BJ (cell line): Measurements from ENCODE around the gene EPS8L3.

- CAGE, long polyA plus RNA = no peak
- RRBS = 91% methylated on average over 2 of the region's 7 CpGs
These were observed at the start of gene EPS8L3 for GRCh38 chr1:109763763-109764173. Gene EPS8L3, minus strand, starts transcription at chr1:109763923.

DNA sequence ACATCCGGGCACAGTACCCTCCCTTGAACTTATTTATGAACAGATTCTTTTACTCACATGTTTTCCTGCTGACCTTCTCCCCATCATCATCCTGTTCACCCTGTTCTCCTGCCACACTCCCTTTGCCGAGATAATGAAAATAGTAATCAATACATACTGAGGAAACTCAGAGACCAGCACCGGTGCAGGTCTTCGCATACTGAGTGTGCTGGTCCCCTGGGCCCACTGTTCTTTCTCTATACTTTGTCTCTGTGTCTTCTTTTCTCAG, 3.5 kb upstream of the EPS8L3 start:
- CAGE, long polyA plus RNA = no peak
- RRBS = no CpG with 5 or more reads among the region's 4 CpGs

DNA sequence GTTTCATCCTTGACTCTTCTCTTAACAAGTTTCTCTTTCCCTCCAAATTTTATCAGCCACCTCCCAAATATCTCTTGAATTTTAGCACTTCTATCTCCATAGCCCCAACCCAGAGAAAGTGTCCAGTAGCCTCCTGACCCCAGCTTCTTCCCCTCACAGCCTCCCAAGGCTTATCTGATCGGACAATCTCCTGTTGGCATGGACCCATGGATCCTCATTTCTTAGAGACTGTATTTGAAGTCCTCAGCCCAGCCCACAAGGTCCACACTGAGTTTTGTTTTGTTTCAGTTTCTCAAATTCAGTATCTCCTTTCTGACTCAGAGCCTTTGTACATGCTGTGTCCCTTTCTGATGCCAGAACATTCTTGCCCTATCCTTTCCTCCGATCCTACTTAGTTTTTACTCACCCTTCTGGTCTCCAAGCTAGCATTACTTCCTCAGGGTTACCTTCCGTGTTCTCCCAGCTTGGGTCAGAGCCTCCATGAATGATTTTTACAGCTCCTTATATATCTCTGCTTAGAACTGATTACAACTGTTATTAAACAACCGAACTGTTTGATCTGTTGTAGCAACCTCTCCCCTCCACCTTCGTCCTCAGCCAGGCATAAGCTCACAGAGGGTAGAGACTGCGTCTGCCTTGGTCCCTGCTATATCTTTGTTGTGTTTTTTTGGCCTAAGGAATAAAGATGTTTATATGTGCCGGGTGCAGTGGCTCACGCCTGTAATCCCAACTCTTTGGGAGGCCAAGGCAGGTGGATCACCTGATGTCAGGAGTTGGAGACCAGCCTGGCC, 33.2 kb upstream of the EPS8L3 start:
- CAGE, long polyA plus RNA = no peak
- RRBS = no CpG with 5 or more reads among the region's 8 CpGs

DNA sequence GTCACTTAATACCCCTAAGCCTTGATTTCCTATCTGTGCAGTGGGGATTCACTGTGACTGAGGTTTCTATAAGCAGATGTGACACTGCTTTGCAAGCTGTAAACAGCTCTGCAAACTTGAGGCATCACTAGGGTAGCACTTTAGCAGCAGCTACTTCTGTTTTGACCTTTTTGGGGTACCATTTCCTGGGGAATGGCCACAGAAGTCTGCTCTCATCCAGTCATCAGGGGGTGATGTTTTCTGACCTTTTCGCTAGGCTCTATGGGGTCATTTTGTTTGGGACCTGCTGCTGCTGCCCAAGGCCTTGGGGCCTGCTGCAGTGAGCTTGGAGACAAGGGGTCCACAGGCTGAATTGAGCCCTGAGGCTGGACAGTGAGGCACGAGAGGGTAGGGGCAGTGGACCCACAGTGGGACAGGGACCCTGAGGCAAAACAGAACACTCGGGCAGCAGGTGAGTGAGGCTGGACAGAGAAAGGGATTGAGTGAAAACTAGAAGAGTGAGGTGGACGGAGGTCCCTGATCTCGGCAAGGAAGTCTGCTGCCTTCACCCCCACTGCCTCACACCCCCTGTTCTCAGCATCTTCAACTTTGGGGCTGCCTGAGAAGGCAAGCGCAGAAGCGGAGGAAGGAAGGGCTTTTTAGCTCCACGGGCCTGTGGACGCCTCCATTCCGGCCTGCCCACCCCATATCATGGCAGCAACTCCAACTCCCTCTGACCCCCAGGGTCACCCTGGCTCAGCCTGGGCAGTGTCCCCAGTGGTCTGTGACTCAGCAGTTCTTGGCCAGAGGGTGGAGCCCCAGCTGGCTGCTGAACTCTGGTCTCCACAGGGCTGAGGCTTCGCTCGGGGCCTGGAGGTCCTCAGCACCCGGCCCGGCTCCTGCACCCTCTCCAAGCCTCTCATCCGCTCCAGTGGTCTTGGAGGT, 59.8 kb upstream of the EPS8L3 start:
- CAGE, long polyA plus RNA = no peak
- RRBS = no CpG with 5 or more reads among the region's 15 CpGs

GRCh38 chr1:109913007-109913726, 2.5 kb downstream of the CSF1 start:
- CAGE, long polyA plus RNA = no peak
- RRBS = no CpG with 5 or more reads among the region's 2 CpGs

DNA sequence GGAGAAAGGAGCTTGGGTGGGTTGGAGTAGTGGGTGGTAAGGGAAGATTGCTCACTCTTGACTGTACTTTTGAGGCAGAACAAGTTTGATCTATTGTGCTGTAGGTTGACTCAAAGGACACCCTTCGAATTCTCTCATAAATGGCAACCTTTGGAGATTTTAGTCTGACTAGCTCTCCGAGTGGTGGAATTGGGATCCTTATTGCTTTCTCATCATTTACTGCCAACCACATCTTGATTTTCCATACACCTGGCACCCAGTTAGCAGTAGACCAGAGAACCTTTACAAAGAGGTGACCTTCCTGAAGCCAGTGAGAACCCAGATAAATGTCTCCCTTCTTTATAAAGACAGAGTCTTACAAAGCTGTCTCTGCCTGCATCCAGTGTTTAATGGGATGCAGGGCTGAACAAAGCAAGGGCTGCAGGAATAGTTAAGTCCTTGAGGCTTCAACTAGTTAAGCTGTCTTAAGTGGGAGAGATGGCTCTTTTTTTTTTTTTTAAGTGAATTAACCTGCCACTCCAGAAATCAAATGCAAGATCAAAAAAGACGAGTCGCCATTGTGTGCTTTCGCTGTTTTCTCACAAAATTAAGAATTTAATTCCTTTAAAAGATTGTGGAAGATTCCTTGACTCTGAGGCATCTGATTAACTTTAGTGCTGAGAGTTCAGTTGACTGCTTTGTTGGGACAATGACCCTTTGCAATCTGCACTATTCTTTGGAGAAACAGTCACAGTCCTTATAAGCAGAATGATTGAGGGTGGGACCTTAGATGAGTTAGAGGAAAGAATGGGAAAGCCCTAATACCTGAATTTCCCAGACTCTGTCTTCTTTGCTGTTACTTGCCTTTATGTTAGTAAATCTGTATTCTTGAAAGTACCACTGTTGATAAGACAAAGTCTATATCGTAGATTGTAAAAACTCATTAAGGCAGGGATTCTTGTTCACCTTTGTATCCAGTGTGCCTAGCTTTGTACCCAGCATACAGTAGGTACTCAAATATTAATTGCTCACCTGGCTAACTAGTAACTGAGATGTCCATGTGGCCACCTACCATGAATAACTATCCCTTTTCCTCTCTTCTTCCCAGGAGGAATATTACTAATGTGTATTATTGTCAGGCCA, 1.6 kb downstream of the AHCYL1 start:
- CAGE, long polyA plus RNA = no peak
- RRBS = no CpG with 5 or more reads among the region's 6 CpGs

DNA sequence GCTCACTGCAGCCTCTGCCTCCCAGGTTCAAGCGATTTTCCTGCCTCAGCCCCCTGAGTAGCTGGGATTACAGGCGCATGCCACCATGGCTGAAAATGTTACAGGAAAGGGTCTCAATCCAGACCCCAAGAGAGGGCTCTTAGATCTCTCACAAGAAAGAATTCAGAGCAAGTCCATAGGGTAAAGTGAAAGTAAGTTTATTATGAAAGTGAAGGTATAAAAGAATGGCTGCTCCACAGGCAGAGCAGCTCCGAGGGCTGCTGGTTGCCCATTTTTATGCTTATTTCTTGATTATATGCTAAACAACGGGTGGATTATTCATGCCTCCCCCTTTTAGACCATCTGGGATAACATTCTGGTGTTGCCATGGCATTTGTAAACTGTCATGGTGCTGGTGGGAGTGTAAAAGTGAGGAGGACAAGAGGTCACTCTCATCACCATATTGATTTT, 3.4 kb upstream of the STRIP1 start:
- CAGE, long polyA plus RNA = no peak
- RRBS = no CpG with 5 or more reads among the region's 4 CpGs

- CAGE, long polyA plus RNA = no peak
- RRBS = 1% methylated on average over 8 of the region's 44 CpGs
These were observed 521 bp downstream of the STRIP1 start for GRCh38 chr1:110034843-110035447.

GRCh38 chr1:110043565-110044207, 9.3 kb downstream of the STRIP1 start:
- CAGE, long polyA plus RNA = no peak
- RRBS = no CpG with 5 or more reads among the region's 10 CpGs

DNA sequence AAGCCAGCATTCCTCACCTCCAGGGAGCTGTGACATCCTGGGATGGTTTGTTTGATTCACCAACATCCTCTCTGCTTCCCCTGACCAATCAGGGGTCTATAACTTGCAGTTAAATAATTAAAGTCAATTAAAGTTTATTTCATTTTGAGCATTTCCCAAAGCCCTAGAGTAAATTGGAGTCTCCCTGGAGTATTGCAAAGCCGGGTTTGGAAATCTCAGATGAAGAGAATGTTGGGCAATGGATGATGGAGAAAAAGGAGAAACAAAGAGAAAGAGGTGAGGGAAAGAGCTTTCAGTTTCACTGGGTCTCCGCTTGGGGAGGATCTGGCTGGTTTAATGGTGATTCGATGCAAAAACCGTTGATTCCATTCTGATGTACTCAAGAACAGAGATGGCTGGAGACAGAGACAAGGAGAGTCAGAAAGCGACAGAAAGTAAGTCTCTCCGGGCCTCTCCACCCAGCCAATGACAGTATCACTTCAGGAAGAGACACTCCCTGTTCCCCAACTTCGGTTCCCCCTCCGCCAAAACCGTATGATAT, 12.8 kb upstream of the ALX3 start:
- CAGE, long polyA plus RNA = no peak
- RRBS = no CpG with 5 or more reads among the region's 9 CpGs

DNA sequence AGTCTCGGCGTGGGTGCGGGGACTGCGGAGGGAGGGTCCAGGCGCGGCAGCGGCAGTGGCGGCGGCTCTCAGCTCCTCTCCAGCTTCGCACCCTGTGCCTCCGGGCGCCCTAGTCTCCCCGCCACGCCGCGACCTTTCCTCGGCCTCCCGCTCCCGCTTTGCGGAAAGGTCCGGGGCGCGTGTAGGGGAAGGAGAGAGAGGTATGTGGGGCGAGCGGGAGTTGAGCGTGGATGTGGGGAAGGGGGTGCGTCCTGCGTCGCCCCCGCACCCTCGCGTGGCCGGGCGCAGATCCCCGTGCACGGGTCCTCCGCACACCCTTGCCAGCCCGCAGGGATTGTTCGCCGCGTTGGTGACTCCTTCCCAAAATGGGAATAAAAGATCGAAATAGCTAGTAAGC, 13.4 kb upstream of the ALX3 start:
- CAGE, long polyA plus RNA = no peak
- RRBS = 7% methylated on average over 20 of the region's 42 CpGs

DNA sequence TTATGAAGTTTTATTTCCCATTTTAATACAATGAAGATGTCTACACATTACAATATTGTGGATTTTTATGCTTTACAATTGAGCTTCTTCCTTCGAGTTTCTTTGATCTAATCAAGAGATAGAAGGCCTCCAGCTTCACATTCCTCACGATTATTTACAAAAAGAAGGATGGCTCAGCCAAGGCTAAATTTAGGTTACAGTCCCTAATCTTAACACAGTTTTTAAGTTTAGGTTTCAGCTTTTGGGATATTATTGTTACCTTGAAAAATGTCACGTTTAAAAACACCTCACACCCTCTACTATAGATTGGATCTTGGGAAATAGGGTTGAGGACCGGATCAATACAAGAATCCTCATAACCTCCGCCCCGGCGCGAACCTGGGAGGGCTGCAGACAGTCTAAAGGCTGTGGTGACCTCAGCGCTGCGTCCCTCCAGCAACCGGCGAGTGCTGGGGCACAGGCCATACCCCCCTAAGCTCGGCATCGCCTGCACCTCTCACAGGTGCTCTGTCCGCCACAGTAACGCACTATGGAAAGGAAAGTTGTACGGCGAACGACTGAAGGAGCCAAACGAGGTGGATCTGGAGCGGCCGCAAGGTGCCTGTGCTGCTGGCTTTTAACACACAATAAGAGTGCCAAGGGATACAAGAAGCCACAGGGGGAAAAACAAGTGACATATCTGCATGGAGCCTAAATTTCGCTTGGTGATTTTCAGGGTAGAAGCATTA, 1.6 kb upstream of the RBM15 start:
- CAGE, long polyA plus RNA = no peak
- RRBS = 2% methylated on average over 6 of the region's 23 CpGs

DNA sequence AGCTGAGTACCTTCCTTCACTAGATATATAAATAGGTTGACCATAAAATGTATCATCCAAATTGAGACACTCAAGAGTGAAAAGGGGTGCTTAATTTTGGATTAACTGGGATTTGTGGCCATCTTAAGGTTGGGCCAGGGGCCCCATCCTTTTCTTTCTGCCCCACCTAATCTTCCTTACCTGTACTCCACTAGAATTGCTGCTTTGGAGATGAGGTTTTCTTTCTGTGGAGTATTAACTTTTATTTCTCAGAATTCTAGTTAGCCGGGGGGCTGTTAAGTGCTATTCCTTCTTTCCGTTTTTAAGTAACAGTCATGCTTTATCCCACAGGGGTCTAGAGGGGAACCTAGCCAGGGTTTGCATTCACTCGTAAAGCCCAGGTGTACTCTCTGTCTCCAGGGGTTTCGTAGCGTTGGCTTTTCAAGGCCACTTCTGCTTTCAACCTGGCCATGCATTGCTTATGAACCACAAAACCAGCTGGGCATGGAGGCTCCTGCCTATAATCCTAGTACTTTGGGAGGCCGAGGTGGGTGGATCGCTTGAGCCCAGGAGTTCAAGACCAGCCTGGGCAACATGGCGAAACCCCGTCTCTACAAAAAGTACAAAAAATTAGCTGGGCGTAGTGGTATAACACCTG, 6.5 kb downstream of the SLC16A4 start:
- CAGE, long polyA plus RNA = no peak
- RRBS = no CpG with 5 or more reads among the region's 10 CpGs

DNA sequence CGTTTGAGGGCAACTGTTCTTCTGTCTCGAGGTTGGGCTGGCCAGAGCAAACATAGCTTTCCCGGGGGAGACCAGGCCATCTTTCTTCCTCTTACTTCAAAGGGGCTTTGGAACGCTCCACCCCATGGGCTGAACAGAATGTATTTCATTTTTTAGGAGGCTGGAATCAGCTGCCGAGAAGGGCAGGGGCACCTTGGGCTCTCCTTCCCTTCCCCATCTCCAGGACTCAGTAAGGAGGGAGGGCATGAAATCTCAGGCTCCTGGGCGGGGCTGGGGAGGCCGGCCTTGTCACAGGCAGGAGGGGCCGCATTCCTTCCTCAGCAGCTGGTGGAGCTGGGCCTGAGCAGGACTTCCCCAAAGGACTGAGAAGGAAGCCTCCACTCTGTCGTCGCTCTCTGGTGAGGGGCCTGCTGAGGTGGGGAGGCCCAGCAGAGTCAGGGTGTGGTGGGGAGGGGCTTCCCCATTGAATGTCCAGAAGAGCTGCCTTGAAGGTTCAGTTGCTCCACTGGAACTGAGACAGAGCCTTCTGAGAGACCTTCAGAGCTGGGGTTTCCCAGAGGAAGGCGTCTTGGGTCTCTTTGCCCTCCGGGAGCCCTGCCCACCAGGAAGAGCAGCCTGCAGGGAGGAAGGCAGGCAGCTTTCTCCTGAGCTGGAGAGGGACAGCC, 11.0 kb downstream of the KCNA10 start:
- CAGE, long polyA plus RNA = no peak
- RRBS = no CpG with 5 or more reads among the region's 12 CpGs

GRCh38 chr1:110555224-110555717, 36.3 kb upstream of the KCNA10 start:
- CAGE, long polyA plus RNA = no peak
- RRBS = 4% methylated on average over 8 of the region's 38 CpGs

GRCh38 chr1:110631131-110631865, 25.1 kb upstream of the KCNA2 start:
- CAGE, long polyA plus RNA = no peak
- RRBS = no CpG with 5 or more reads among the region's 11 CpGs

DNA sequence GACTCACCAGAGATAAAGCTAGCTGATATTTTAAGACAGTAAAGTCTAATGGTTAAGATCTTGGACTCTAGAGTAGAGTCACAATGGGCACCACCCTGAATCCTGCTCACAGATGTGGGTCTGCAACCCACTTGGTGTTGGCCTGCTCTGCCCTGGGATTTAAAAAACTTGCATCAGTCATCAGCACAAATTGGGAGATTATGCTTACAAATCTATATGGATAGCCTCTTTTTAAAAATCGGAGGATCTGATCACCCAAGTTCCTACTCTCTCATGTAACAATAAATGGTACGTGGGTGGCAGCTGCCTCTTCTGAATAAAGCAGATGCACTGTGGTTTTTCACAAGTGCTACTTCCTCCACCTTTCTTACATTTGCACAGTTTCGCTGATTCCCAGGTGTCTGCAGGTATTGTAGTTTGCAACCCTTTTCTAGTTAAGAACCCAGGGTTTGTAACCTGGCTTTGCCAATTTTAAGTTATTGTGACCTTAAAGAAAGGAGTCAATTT, 29.9 kb upstream of the KCNA2 start:
- CAGE, long polyA plus RNA = no peak
- RRBS = no CpG with 5 or more reads among the region's 3 CpGs

GRCh38 chr1:110671807-110672594, 2.7 kb downstream of the KCNA3 start:
- CAGE, long polyA plus RNA = no peak
- RRBS = no CpG with 5 or more reads among the region's 8 CpGs

DNA sequence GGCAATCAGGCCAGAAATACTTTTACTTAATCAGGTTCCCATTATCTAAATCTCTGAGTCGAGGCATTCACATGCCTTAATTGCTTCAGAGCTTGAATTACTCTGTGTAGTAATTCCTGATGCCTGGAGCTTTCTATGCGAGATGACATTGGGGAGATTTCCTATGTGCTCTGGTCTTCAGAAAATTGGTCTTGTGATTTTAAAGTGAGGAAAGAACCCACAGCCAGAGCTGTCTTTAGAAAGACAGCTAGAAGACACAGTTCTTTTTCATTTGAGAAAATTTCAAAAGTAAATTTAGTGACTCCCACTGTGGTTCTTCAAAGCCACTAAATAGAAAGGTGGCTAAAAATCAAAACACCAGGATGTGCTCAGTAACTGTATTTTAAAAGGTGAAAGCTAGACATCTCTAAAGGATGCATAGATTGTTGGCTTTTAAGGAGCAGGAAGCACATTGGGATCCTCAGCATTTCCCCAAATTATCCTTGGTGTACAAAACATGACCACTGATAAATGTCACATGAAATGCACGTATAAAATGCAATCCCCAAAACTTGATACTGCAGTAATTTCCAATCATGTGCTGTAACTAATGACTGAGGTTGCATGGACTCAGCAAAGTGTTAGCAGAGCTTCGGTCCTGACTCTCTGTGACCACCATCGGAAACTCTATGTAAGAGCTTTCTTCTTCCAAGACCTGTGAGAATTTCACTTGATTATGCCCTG, 634 bp downstream of the CD53 start:
- CAGE, long polyA plus RNA = no peak
- RRBS = no CpG with 5 or more reads among the region's 5 CpGs

DNA sequence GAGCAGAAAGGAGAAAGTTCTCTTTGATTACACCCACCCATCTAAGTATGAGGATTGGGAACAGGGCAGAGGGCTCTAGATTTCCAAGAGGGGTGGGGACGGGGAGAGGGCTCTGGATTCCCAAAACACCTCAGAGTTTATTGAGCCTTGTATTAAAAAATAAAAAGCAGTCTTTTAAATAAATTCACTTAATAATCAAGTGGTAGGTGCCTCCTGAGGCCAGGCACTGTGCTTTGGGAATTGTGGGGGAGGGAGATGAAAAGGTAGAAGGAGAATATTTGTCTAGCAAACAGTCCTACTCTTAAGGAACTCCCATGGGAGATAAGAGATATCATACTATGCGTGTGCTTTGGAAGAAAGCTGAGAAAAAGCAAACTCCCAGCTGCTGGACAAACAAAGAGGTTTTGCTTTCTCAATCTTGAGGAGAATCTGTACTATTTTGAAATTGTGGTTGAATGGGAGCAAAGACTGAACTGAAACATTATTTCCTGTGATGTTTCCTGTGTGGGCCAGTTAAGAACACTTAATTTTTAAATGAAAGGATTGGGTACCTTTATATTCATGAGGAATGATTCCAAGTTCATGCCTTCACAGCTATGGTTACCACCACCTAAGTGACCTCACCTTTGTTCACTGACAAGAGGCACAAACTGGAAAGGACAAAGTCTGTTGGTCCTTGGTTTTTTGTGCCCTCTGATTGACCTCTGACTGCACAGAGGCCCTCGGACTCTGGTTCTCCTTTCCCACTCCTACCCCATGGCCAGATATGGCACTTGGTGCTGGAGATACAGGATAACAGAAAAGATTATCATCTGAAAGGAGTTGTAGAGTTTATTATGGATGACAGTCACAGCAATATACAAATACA, 1.4 kb downstream of the CD53 start:
- CAGE, long polyA plus RNA = no peak
- RRBS = no CpG with 5 or more reads among the region's 3 CpGs